ENCODE measurements around the genes E2F3 and HDGFL1.

GRCh38 chr6:20170214-20171098, 41.8 kb downstream of the MBOAT1 start:
- RRBS, result no CpG with 5 or more reads among the region's 5 CpGs

GRCh38 chr6:20173854-20174290, 38.4 kb downstream of the MBOAT1 start:
- RRBS, result no CpG with 5 or more reads among the region's 10 CpGs

DNA sequence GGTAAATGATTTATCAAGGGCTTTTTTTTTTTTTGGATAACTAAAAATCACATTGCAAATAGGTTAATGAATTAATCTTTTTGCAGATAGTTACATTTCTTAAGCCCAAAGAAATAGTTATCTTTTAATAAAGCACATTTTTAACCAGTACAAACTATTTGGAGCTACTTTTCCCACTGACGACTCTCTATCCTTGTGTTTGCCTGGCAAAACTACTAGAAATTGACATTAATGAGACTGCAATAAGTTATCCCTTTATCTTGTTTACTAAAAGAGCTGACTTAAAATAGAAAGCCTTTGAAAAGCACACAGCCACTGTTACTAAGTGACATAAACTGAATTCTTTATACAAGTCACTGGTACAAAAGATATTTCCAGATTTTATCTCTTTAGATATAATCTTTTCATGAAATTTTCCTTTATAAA, 9.7 kb downstream of the MBOAT1 start:
- RRBS, result no CpG with 5 or more reads among the region's 1 CpG

DNA sequence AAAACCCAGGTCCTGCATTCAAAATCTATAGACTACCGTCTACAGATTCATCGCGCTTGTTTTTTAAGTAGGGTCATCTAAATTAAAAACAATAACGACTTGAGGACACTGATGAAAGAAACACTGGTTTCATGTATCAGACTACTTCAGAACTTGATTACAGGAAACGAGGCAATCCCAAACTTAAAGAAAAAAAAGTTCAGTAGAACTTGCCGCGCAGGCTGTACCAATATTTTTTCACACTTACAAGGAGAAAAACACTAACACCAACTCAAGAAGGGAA, 642 bp downstream of the MBOAT1 start:
- RRBS, result no CpG with 5 or more reads among the region's 7 CpGs

- RRBS, result no CpG with 5 or more reads among the region's 11 CpGs
These were observed 500 bp upstream of the MBOAT1 start for GRCh38 chr6:20212828-20213110.

DNA sequence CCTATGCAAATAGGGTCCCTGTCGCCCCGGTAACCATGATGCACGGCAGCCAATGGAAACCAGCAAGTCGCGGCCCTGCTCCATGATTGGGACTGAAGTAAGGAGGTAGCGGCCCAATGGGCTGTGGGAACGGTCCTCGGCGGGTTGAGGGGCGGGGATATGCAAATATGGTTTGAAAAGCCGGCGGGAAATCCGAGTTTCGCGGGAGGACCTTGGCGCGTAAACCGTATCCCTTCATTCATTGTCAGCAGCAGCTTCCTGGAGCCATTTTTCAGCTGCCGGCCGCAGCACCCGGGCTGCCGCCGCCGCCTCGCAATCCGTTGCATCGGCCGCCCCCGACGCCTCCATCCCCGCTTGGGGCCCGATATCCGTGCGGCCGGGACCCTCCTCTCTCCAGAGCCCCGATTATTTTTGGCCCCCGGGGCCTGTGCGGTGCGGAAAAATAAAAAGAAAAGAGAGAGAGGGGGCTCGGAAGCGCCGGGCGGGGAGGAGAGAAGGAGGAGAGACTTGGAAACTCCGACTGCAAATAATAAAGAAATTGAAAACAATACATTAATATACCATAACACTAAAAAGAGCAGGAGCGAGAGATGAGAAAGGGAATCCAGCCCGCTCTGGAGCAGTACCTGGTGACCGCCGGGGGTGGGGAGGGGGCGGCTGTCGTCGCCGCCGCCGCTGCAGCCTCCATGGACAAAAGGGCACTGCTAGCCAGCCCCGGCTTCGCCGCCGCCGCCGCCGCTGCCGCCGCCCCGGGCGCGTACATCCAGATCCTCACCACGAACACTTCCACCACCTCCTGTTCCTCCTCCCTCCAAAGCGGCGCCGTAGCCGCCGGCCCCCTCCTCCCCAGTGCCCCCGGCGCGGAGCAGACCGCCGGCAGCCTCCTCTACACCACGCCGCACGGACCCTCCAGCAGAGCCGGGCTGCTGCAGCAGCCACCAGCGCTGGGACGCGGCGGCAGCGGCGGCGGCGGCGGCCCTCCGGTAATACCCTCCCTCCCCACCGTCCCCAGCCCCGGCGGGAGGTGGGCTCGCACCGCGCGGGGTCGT, at the start of gene E2F3:
Gene E2F3, plus strand, starts transcription at position 237 of the 1,049 bp plus-strand sequence.
- RRBS, result 2% methylated on average over 52 of the region's 99 CpGs

DNA sequence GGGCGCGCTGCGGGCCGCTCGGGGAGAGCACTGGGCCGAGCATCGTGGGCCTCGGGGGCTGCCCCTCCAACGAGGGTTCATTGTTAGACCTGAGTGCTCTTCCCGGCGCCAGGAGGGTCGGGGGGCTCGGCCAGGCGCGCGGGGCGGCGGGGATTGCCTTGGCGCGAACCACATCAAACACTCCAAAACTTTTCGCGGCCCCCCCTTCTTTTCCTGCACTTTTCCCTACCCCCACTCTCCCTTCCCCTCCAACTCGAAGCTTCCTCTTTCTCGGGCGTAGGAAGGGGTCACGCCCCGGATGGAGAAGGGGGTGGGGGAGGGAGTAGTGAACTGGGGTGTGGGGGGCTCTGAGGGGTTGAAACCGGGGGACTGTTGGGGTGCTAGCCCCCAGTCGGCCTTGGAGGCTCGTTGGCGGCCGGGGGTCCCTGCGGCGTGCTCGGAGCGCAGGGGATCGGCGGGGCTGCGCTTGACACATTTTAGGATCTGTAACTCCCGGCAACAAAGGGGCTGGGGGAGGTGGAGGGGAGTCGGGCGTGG, 1.1 kb downstream of the E2F3 start:
- RRBS, result 3% methylated on average over 14 of the region's 42 CpGs

DNA sequence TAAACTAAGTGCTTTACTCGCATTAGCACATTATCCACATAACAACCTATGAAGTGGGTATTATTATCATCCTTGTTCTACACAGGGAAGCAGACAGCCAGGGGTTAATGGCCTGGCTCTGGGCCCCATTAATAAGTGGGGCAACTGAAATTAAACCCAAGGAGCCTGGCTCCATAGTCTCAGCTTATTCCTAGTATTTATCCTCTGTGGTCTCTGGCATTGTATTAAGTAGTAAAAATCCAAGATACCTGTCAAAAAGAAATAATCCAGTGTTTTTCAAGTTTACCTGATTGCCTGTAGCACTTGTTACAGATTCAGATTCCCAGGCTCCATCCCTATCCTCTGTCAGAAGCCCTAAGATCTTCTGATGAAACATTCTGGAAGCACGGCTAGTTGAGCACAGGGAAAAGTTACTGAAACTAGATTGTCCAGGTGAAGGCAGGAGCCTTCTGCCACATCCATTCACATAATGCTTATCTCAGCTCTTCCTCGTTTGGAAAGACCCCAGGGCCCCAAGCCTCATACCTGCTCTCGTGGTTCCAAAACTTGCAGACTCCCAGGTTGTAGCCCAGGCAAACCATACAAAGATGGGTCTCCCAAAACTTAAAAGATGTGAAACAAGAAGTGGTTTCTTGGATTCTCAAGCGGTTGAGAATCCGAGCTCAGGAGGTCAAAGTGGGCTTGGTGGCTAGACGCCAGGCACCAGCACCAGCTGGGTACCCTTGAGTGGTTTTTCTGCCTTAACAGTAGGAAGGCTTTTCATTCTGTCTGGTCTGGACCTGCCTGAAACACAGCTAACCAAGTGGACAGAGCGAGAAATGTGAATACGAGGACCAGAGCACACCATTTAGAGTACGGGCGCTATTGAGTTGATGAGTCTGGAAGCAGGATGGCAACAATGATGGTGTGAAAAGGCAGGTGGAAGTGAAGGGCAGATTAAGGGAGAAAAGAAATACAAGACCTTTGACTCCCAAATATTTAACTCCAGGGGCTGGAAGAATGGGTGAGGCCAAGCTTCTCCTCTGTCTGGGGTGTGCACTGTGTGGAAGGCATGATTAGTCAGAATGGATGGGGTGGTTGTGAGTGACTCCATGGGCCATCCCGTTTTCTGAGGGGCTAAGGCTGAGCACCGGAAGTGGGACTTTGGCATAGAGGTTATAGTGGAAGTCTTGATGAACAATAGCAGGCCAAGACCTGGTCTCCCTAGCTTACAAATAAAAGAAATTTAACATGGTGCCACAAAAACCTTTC, 11.7 kb downstream of the E2F3 start:
- RRBS, result no CpG with 5 or more reads among the region's 13 CpGs

- RRBS, result no CpG with 5 or more reads among the region's 3 CpGs
These were observed 471.4 kb downstream of the CDKAL1 start for GRCh38 chr6:21005678-21006038.

- RRBS, result no CpG with 5 or more reads among the region's 1 CpG
These were observed 55.2 kb upstream of the SOX4 start for GRCh38 chr6:21538454-21538734.

DNA sequence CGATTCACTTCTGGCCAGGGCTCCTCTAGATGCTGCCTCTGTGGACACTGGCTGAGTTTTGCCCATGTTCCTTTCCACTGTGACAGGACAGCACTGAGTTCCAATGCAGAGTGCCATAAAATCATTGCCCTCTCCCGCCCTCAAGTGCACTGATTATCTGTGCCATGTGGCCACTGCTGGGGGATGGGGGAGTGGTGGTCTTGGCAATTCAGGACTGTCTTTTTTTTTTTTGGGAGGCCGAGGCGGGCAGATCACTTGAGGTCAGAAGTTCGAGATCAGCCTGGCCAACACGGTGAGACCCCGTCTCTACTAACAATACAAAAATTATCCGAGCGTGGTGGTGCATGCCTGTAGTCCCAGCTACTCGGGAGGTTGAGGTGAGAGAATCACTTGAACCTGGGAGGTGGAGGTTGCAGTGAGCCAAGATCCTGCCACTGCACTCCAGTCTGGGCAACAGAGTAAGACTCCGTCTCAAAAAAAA, 23.3 kb upstream of the SOX4 start:
- RRBS, result no CpG with 5 or more reads among the region's 11 CpGs

DNA sequence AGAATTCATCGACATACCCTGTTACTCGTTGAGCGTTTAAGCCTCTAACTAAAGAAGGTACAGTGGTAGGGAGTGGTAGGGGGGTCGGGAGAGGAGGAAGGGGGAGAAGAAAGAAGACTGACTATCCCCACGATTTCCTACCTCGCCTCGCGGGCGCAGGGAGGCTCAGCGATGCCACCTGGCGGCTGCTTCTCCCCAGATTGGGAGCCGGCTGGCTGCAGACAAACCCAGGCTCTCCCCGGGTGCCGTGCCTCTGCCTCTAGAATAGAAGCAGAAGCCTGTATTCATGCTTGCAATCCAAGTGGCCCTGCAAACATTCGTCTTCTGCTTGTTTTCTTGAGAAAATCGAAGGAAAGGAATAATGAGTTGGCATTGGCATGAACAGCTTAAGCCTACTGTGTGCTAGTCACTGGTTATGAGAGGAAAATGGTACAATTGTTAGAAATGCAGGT, 4.3 kb upstream of the SOX4 start:
- RRBS, result no CpG with 5 or more reads among the region's 16 CpGs

GRCh38 chr6:21594129-21594347, 487 bp downstream of the SOX4 start:
- RRBS, result no CpG with 5 or more reads among the region's 10 CpGs

- RRBS, result no CpG with 5 or more reads among the region's 4 CpGs
These were observed 175.9 kb downstream of the SOX4 start for GRCh38 chr6:21769292-21770017.

GRCh38 chr6:21987453-21987874, 309.4 kb downstream of the PRL start:
- RRBS, result 0% methylated on average over 2 of the region's 11 CpGs

DNA sequence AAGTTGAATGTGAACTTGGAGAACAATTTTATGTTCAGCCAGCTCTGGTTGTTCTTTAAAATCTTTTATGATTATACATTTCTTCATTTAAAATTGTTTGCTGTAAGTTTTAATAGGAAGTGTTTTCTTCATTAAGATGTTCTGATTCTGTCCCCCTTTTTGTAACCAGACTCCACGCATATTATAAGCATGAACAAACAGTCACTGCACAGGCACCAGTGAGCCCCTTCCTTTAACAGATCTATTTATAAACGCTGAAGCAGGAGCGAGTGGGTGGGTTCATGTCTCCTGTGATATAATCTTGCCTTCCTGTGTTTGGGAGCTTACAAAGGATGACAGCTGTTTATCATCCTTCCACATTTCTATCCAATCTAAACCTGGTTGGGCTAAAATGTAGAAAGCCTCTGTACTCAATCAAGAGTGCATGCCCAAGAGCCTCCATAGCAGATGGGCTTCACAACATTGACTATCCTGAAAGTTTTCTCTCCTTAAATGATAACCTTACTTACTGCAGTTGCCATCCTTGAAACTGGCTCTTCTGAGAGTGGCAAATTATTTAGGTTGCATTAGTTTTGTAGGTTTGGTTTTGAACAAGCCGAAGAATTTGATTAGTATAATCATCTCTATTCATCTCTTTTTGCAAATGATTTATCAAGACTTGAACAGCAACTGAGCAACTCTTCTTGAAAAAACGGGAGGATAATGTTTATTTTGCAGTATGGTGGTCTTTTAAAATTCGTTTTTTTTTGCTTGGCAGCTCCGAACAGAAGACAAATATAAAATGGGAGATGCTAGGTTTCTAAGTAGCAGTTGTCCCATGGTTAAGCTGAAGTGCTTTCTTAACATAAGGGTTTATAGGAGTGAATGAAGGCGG, 299.1 kb downstream of the PRL start:
- RRBS, result no CpG with 5 or more reads among the region's 8 CpGs

GRCh38 chr6:22036306-22036653, 260.6 kb downstream of the PRL start:
- RRBS, result no CpG with 5 or more reads among the region's 7 CpGs

- RRBS, result 94% methylated on average over 33 of the region's 109 CpGs
These were observed at the start of gene HDGFL1 for GRCh38 chr6:22569141-22570360. Gene HDGFL1 (plus strand): TSS chr6:22569566.

GRCh38 chr6:22887991-22888648, 318.8 kb downstream of the HDGFL1 start:
- RRBS, result no CpG with 5 or more reads among the region's 2 CpGs

DNA sequence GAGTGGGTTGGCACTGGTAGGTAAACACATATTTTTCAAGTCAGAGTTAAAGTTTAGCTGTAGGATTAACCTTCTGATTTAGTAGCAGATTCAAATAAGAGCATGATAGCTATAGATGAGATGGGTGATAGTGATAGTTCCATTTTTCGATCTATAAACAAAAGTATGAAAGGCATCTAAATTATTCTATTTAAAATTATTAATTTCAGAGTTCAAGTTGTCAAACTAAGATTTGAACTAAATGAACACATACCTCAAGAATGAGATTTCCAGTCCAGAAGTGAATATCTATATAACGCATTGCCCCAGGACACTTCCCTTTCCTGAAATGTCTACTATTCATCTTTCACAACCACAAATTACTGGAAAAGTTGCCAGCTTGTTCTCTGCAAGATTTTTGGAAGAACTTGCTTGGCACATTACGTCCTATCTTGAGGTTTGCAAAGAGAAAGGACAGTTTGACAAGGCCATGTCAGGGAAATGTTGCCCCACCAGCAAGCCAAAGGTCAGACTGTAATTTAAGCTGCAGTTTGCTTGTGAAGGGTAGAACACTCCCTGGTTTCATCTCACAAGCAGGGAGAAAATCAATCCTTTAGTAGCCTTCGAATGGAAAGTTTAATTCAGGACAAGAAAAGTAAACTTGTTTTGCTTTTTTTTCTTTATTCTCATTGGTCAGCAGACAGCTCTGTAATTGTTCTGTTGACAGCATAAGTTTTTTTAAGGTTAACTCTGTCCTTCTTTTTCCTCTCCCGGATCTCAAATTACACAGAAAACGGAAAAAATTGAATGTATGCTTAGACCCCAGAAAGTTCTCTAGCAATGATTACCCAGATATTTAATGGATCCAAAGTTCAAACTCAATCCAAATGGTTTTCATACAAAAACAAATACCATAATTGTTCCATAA, 541.9 kb upstream of the NRSN1 start:
- RRBS, result no CpG with 5 or more reads among the region's 6 CpGs